OVCAR3 (cell line): ENCODE results near the genes GABBR1, ZFP57, PPP1R11, TRIM26 and GNL1.

- RRBS: 8% methylated on average over 20 of the region's 66 CpGs
Observed at GRCh38 chr6:29632713-29633625, at the start of gene GABBR1. Gene GABBR1, minus strand, starts transcription at chr6:29633183.

- RRBS: no CpG with 5 or more reads among the region's 3 CpGs
Observed at GRCh38 chr6:29677062-29677864, 3.7 kb downstream of the ZFP57 start.

DNA sequence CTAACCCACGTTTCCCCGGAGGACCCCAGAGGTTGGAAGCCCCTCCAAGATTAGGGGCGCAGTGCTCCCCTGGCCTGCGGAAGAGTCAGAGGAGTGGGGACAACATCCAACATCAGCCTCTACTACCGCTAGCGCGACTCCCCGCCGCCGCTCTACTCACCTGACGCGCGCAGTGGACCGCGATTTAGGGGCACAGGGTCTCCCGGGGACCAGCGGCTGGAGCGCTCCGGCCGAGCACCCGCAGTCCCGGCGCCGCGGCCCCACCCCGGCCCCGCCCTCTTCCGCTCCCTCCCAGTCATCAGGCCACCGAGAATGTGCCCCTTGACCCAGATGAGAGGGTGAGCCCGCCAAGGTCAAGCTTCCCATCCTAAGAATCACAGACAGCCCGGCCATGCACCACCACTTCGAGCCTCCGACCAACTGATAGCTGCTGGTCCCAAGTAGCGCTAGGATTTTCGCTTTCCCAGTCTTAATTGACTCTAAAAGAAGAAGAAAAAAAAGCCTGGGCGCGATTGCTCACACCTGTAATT lies at the start of gene ZFP57:
Gene ZFP57, minus strand, starts transcription at position 251 of the 530 bp plus-strand sequence.
- RRBS: 67% methylated on average over 3 of the region's 37 CpGs

DNA sequence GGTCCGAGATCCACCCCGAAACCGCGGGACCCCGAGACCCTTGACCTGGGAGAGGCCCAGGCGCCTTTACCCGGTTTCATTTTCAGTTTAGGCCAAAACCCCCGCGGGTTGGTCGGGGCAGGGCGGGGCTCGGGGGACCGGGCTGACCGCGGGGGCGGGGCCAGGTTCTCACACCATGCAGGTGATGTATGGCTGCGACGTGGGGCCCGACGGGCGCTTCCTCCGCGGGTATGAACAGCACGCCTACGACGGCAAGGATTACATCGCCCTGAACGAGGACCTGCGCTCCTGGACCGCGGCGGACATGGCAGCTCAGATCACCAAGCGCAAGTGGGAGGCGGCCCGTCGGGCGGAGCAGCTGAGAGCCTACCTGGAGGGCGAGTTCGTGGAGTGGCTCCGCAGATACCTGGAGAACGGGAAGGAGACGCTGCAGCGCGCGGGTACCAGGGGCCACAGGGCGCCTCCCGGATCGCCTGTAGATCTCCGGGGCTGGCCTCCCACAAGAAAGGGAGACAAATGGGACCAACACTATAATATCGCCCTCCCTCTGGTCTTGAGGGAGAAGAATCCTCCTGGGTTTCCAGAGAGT lies 53.9 kb upstream of the HLA-A start:
- RRBS: 12% methylated on average over 7 of the region's 50 CpGs

GRCh38 chr6:30066824-30067812 lies at the start of gene PPP1R11:
Gene PPP1R11, plus strand, starts transcription at chr6:30067198.
- RRBS: 5% methylated on average over 6 of the region's 44 CpGs

- RRBS: no CpG with 5 or more reads among the region's 9 CpGs
Observed at GRCh38 chr6:30085946-30086286, 10.3 kb upstream of the RNF39 start.

GRCh38 chr6:30091569-30092432 lies 16.2 kb upstream of the RNF39 start:
- RRBS: no CpG with 5 or more reads among the region's 11 CpGs

GRCh38 chr6:30213244-30213667 lies at the start of gene TRIM26:
Gene TRIM26, minus strand, starts transcription at chr6:30213406.
- RRBS: 6% methylated on average over 19 of the region's 41 CpGs

GRCh38 chr6:30259040-30259485 lies 45.9 kb upstream of the TRIM26 start:
- RRBS: no CpG with 5 or more reads among the region's 8 CpGs

GRCh38 chr6:30283136-30284092 lies 43.3 kb upstream of the TRIM39 start:
- RRBS: no CpG with 5 or more reads among the region's 2 CpGs

- RRBS: no CpG with 5 or more reads among the region's 15 CpGs
Observed at GRCh38 chr6:30493500-30494599, 4.5 kb downstream of the HLA-E start.

DNA sequence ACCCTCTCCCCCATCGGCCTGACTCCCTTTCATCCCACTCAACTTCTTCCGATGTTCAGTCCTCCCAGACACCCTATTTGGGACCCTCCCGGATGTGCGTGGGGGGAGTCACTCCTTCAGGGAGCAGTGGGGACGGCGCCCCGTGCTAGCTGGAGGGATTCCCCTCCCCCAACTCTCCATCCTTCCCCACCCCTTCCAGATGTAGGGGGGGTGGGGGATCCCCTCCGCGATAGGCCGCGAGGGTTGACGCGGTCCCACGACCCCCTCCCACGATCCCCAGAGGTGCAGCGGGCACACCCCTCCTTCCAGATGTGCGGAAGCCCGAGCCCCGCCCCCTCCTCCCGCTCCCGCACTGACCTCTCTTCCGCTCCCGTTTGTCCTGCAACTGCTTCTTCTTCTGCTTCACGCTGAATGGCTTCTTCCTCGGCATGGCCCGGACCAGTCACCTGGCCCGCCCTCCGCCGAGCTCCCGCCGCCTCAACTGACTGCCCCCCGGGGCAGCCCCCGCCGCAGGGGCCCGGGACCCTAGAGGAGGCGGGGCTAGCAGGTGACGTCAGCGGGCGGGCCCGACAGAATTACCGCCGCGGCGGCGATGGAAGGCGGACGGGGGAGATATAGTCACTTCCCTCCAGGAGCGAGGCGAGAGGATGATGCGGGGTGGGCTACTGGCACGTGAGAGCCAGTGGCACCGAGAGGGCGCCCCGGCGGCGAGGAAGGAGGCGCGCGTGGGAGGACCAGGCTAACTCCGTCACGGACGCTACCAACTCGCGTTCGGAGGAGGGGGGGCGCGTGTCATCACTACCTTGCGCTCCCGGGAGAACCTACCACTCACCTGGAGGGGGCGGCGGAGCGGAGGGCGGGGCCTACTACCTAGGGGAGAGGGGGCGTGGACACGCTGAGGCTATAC lies at the start of gene GNL1:
Gene GNL1, minus strand, starts transcription at position 716 of the 907 bp plus-strand sequence.
- RRBS: 5% methylated on average over 19 of the region's 75 CpGs

- RRBS: no CpG with 5 or more reads among the region's 7 CpGs
Observed at GRCh38 chr6:30582343-30582713, 11.1 kb downstream of the ABCF1 start.

DNA sequence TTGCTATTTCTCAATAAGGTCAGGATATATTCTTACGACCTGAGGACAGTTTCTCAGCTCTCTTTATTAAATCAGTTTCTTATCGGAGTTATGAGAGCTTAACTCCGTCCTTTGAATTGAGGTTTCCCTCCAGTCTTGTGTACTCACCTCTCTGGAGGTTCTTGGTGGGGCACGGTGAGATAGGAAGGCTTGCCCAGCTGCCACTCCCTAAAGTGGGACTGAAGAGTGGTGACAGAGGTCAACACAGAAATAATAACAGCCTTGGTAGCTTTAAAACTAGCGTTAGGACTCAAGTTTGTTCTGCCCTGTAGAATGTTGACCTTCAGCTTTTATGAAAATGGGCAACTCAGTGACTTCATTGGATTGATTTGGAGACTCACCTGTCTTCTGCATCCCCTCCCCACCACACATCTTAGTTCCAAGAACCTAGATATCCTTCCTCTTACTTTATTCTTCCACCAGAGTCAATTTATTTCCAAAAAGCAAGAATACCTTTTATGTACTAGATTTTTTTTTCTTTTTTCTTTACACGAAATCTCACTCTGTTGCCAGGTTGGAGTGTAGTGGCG lies 855 bp downstream of the MRPS18B start:
- RRBS: no CpG with 5 or more reads among the region's 7 CpGs

GRCh38 chr6:30625269-30626228 lies 1.1 kb upstream of the ATAT1 start:
- RRBS: no CpG with 5 or more reads among the region's 11 CpGs

DNA sequence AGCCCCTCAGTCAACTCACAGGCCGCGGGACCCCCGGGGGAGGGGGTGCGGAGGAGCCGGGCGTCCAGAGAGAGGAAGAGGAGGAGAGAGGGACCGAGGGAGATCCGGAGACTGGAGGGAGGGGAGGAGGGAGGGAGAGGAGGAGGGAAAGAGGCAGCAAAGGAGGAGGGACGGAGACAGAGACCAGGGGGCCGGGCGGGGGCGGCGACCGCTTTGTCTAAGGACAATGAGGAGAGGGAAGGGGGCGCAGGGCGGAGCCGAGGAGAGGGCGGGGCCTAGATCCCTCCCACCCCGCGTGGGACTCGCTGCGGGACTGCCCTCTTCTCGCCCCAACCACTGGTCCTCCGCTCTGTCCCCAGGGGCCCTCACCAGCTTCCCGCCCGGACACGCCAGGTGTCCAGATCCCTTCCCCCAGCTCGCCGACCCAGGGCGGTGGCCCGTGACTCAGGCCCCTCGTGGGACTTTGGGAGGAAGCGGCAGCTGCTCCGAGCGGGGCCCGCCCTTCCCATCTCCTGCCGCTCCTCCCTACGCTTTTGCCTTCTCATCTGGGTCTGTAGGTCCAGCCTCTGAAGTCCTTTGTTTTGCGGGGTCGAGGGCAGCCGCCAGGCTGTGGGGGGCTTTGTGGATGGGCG lies 766 bp upstream of the PPP1R18 start:
- RRBS: 9% methylated on average over 4 of the region's 42 CpGs

DNA sequence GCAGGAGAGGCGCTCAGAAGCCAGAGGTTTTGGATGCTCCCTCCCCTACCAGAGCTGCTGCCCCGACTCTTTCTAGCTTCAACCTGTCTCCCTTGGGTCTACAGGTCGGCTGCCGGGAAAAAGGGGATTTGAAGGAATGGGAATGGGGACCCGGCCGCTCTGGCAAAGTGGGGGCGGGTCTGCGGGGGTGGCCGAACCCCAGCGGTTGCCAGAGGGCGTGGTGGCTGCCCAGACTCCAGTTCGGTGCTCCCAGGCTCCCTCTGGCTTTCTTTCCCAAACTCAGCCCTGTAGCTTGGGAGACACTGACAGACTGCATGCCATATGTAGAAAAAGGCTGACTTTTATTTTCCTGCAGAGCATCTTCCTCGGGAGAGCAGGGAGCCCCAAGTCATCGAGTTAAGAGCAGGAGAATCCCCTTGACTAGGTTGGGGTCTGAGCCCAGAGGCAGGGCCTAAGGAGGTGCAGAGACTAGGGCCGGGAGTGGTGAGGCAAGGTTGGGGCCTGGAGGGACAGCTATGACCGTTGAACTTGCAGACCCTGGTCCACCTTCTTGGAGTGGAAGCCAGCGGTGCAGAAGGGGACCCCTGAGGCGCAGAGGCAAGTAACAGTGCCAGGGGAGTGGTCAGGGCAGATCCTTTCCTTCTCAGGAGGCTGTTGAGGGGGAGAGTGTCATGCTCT lies 1.4 kb upstream of the PPP1R18 start:
- RRBS: no CpG with 5 or more reads among the region's 18 CpGs

DNA sequence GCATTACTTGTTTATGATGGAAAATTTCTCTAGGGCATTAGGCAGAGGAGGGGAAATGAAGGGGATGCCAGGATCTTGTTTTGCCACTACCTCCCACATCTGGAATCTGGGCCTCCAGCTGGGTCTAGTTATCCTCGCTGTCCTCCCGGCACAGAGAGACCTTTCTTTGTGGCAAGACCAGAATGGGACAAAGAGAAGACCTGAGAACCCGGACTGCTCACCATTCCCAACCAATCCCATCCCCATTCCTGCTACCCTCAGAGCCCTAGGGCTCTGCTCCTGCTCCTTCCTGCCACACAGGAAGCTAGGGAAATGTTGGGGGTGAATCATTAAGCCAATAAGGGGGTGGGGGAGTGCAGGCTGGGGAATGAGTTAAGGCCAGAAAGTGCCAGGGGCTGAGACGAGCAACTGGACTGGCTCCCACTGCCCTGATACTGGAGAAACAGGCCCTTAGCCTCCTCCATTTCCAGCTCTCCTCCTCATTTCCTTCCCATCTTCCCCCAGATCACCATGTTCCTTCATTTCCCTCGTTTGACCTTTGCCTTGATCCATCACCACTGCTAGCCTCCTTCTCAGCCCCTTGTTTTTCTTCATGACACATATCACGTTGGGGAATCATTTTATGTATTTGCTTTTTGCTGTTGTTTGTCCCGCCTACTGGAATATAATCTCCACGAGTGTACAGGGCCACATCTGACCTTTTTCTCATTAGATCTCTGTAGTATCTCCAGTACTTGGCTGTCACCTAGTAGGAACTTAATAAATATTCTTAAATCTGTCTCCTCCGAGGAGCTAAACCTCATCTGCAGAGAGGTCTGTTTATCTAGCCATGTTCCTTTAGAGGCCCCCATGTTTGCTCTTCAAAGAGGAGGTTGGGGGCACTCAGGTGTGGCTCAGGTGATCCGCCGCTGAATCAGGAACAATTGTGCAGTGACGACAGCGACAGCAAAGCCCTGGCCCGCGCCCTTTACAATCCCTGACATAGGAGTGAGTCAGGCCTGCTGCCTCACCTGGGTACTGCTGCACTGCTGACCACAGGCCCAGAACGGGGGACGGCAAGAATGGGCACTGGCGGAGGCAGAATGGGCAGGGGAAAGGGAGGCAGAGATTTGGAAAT lies 4.8 kb upstream of the IER3 start:
- RRBS: 92% methylated on average over 1 of the region's 18 CpGs

DNA sequence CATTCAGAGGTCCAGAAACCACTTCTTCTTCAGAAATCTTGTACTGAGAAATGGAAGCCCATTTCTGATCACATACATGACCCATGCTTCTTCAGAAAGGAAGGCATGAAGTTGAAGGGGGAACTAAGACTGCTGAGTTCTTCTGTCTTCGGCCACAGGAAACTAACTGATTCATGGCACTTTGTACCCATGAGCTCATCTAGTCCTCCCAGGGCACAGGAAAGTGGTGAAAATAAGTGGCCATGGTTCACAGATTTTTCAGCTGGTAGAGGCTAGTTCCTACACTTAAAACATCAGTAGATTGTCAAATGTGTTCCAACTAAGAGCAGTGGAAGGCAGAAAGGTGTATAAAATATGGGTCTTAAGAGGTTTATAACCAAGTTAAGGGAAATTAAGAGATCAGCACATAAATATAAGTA lies 14.7 kb upstream of the IER3 start:
- RRBS: no CpG with 5 or more reads among the region's 1 CpG